Cardiac atrium fibroblast (primary cell): ENCODE data around the genes SEC24B, PLA2G12A, ELOVL6 and PITX2.

- RAMPAGE, long total RNA, result no peak
These were observed 117.8 kb upstream of the DKK2 start for GRCh38 chr4:107153814-107154384.

GRCh38 chr4:107992264-107992682 is 2.6 kb downstream of the HADH start:
- RAMPAGE, long total RNA, result no peak

DNA sequence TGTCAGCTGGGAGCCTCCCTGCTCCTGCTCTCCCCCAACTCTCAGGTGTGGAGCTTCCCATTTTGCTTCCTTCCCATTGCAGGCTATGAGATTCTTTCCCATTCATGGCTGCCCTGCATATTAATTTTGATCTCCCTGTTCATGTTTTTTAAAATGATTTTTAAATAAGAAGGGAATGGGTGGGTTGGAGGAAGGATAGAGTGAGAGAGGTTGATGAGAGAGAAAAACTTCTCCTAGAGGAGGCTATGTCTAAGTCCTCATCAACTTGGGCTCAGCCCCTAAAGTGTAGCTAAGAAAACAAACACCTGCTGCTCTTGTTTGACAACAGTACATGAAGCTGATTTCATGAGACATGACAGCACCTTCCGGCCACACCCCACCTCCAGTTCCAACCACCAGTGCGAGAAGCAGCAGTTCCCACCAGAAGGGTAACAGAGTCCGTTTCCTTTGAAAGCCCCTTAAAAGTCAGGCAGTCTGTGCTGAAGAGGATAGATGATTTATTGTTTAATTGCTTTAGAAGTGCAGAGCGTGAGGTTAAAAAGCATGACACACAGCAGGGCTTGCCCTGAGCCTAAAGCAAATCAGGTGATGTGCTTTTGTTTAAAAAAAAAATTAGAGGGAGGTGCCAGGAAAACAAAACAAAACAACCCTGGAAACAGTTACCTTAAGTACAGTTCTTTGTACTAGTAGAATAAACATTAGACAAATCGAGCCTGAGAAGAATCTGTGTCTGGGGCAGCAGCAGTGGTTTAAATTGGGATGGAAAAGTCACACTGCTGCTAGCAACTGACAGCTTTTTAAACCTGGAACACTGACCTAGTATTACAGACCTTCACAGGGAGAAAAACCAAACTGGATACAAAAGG is 82.6 kb downstream of the HADH start:
- RAMPAGE, long total RNA, result no peak

GRCh38 chr4:108113232-108113980 is 55.3 kb downstream of the LEF1 start:
- RAMPAGE, long total RNA, result no peak

DNA sequence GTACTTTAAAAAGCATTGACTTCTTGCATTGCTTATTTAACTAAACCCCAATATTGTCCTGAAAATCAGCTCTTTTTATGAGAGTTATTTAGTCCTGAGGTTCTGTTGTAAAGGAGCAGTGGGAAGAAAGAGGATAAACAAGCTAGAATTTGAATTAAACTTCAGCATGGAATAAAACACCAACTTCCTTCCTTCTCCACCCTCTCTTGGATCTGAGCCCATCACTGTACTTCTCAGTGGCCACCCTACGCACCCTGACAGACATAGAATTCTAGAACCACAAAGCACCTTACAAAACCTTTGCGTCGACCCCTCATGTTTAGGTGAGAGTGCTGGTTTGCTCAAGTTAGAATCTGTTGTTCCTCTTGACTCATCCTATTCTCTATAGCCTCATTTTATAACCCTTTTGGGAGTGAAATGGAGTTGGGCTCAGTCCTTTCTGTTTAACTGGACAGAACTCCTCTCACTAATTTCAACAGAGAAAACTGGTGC is 84.6 kb upstream of the RPL34 start:
- RAMPAGE, long total RNA, result no peak

GRCh38 chr4:108867215-108867631 is 104.4 kb upstream of the ETNPPL start:
- RAMPAGE, long total RNA, result no peak

DNA sequence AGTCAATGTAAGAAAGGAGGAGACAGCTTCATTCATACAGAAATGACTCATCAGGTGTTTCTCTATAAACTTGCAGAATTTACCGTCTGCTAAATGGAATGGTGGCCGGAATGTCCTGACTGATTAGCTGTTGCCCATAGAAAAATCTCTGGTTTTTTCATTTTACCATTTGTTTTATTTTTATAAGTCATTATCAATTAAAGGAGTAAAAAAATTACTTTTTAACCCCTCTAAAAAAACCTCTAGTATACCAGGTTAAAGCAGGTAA is 115.1 kb upstream of the ETNPPL start:
- RAMPAGE, long total RNA, result no peak

- RAMPAGE, long total RNA, result no peak
These were observed 154.0 kb upstream of the ETNPPL start for GRCh38 chr4:108916888-108917281.

- RAMPAGE, long total RNA, result no peak
These were observed at the start of gene SEC24B for GRCh38 chr4:109433167-109434177. SEC24B (plus strand) TSS chr4:109433815.

DNA sequence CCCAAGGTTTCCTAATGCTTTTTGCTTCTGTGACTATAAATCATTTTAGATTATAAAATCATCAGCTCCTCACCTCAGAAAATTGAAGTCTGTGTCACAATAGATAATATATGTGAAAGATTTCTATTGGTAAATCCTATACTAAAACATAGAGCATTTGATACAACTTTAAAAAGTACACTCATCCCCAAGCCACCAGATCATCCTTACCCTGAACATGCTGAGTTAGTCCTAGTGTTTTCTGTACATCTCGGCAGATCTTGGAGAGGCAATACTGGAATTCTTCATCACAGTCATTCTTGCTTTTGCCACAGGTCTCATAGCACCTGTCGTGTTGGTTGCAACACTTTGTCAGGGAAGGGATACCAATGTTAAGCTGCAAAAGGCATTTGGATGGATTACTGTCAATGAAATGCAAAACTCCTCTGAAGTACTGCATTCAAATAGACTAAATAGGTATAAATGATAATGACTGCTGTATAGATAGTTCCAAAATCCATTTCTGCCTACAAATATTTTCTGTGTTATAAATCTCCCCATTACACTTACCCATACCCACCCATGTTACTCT is 12.4 kb downstream of the PLA2G12A start:
- RAMPAGE, long total RNA, result no peak

- RAMPAGE, long total RNA, result no peak
These were observed at the start of gene PLA2G12A for GRCh38 chr4:109729386-109730356. PLA2G12A (minus strand) TSS chr4:109730070.

DNA sequence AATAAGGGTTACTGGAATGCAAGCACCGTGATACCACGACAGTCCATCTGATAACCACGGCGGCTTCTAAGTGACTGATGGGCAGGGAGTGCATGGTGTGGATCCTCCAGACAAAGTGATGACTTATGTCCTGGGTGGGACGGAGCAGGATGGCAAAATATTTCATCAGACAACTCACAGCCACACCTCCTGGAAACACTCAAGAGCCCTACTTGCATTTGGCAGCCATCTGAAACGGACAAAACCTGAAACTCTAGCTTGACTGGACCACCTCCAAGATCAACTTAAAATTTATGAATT is 25.8 kb downstream of the LRIT3 start:
- RAMPAGE, long total RNA, result no peak

DNA sequence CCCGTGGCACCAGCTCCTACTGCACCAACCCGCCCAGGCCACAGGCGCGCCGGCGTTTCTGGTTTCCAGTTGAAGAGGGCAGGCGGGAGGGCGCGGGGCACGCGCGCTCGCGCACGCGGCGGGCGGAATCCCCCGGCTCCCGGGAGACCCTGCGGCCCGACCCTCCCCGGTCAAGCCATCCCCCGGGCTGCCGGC is 1.5 kb downstream of the ELOVL6 start:
- RAMPAGE, long total RNA, result no peak

GRCh38 chr4:110198163-110198278 is 394 bp downstream of the ELOVL6 start:
- RAMPAGE, long total RNA, result no peak

- RAMPAGE, long total RNA, result no peak
These were observed at the start of gene ELOVL6 for GRCh38 chr4:110198279-110199356. ELOVL6 (minus strand) TSS chr4:110198615.

DNA sequence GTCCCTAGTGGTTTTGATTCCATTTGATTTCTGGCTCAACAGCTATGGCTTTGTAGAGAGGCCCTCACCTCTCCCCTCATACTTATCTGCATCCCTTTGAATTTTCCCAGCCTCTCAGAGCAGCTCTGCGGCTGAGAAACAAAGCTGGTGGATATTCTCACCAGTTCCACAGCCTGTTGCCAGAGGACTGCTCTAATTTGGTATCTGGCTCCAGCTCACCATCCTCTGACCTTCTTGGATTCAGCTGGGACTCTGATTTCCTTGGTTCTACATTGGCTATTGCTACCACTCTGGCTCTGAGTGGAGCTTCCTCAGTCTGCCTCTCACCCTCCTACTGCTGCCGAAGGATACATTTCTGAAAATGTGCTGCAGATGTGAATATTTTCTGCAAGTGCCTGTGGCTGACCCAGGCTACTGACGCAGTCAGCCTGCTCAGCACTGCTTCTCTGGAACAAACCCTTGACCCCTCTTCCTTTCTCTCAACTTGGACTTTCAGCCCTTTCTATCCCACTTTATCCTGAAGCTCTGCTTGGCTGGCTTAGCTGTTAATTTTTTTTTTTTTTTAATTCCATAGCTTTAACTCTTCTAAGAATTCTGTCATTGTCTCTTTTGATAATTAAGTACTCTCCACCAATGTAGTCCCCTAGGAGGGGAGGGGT is 110.9 kb upstream of the ENPEP start:
- RAMPAGE, long total RNA, result no peak

DNA sequence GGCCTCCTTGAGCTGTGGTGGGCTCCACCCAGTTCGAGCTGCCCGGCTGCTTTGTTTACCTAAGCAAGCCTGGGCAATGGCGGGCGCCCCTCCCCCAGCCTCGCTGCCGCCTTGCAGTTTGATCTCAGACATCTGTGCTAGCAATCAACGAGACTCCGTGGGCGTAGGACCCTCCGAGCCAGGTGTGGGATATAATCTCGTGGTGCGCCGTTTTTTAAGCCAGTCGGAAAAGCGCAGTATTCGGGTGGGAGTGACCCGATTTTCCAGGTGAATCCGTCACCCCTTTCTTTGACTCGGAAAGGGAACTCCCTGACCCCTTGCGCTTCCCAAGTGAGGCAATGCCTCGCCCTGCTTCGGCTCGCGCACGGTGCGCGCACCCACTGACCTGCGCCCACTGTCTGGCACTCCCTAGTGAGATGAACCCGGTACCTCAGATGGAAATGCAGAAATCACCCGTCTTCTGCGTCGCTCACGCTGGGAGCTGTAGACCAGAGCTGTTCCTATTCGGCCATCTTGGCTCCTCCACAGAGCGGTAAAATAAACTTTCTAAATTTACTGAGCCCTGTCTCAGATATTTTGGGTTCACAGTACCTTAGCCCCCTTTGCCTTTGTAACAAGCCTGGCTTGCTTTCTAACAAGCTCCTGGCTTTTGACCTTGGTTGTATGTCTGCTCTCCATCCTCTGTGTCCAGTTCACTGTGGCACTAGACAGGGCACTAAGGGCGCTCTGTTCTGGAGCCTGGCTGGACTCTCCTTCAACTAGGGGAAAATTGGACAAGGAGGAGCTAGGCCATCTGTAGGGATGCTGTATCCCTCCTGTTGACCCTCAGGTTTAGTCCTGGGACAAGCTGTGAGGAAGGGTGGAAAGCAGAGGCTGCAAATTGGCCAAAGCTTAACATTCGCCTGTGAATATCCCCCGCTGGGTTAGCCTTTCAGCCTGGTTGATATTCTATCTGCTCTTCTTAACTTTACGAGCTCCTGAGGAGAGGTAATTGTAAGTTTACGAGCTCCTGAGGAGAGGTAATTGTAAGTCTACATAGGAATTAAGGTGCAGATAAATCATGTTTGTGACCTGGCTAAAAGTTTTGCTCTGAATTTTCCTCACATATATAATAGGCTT is 64.7 kb upstream of the ENPEP start:
- RAMPAGE, long total RNA, result no peak

GRCh38 chr4:110622708-110623439 is at the start of gene PITX2:
PITX2 (minus strand) TSS chr4:110623077.
- RAMPAGE, long total RNA, result no peak

- RAMPAGE, long total RNA, result no peak
These were observed 10.9 kb upstream of the PITX2 start for GRCh38 chr4:110633379-110634522.

GRCh38 chr4:111337187-111337657 is 714.3 kb upstream of the PITX2 start:
- RAMPAGE, long total RNA, result no peak